Renal cortical epithelial cell (primary cell): ENCODE results near the gene PPID.

GRCh38 chr4:153345793-153346248, 1.3 kb downstream of the MND1 start:
- RRBS = no CpG with 5 or more reads among the region's 7 CpGs

GRCh38 chr4:153364916-153365481, 20.5 kb downstream of the MND1 start:
- RRBS = no CpG with 5 or more reads among the region's 2 CpGs

- RRBS = no CpG with 5 or more reads among the region's 4 CpGs
These were observed 39.8 kb upstream of the TMEM131L start for GRCh38 chr4:153426274-153426883.

DNA sequence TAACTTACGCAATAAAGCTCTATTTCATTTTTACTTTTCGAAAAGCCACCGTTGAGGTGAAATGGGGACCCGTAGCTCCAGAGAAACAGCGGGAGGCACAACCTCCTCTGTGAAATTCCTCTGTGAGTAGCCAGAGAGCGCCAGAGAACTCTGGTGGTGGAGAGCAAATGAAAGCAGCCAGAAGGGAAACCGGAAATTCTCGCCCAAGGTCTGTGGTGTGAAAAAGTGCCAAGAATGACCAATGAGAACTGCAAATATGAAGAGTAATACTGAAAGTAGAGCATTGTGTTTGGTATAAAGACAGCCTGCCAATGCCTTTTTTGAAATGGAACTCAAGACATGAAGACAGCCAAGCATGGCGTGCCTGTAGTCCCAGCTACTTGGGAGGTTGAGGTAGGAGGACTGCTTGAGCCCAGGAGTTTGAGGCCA, 33.0 kb upstream of the TMEM131L start:
- RRBS = no CpG with 5 or more reads among the region's 9 CpGs

- RRBS = 56% methylated on average over 9 of the region's 29 CpGs
These were observed 22.2 kb downstream of the TMEM131L start for GRCh38 chr4:153488063-153489065.

DNA sequence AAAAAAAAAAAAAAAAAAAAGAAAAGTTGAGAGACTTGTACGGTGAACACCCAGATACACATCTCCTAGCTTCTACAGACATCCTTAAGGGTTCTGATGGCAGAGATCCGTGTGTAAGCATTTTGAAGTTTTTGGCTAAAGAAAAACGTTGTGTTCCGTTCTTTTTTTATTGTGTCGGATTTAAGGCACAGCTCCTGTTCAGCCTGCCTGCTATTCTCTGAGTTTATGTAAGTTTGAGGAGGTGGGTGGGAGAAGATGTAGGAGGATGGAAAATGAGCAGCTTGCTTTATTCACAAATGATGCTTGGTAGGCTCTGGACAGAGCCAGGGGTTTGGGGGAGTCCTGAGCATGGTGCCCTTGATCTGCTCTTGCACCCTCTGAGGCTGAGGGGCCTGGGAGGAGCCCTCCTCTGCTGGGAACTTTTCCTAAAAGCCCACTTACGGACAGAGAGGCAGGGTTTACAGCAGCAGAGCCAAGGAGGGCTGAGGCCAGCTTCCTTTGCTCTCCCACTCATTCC, 31.8 kb downstream of the TMEM131L start:
- RRBS = no CpG with 5 or more reads among the region's 6 CpGs

DNA sequence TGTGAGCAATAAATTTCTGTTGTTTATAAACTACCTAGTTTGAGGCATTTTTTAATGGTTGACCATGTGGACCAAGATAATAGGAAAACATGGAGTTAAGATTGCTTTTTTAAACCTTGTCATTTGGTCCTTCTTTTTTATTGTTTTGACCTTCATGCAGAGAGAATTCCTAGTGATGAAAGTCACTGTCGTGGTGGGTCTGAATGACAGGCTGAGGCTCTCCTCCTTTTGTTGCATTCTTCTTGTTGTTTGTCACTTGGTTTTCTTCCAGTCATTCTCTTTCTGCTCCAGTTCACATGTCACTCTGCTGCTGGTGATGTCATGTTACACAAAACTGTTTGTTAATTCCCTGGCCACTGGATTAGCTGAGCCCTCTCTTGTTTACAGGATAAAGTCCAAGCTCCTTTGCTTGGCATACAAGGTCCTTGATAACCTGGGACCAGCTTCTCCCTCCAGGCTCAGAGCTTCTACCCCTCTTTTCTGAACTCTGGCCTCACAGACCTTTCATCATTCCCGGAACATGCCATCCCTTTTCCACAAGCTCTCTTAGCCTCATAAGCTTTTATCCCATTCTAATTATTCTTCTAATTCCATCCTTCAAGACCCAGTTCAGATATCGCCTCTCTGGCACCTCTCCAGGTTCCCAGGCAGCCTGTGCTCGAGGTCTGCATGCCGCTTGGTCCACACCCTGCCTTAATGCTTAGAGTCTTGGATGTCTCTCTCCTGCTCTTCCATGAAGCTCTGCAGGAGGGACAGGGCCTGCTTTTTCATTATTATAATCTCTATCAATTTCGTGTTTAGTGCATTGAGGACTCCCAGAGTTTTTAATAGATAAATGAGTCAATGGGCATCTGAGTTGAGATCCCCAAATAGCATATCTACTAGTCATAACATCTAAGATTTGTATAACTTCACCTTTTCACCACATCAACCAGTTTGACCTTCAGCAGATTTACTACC, 98.6 kb downstream of the TMEM131L start:
- RRBS = no CpG with 5 or more reads among the region's 6 CpGs

DNA sequence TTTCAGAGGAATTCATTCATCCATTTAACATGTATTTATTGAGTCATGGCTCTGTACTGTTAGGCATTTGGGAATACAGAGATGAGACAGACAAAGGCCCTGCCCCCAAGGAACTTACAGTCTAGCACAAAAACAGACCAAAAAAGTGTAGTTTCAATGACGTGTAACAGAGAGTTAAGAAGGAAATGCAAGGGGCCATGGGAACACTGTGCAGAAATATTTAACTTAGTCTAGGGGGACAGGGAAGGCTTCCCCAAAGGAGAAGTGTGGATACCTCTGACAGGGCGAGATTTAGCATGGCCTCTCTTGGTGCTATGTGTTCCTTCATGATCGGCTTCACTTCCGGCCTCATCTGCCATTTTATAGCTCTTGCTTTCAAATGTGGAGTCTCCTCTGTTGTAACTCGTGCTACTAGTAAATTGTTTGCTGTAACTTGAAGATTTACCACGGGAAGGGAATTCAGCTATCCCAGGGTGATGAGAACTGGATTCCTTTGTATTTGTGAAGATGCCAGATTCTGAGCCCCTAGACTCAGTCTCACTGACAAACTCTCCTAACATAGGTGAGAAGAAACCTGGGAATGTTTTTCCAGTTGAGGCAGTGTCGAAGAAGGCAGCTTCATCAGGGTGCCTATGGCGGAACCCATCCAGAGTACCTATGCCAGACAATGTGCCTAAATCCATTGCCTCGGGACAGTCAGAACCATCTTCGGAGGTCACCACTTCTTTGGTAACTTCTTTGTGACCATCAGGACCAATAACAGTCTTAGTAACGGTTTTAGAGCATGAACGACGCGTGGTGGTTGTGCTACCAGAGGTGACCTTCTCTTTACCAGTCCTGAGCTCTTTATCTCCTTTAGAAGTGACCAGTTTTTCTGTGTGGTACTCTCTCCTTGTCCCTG, 5.0 kb downstream of the FGA start:
- RRBS = no CpG with 5 or more reads among the region's 14 CpGs

DNA sequence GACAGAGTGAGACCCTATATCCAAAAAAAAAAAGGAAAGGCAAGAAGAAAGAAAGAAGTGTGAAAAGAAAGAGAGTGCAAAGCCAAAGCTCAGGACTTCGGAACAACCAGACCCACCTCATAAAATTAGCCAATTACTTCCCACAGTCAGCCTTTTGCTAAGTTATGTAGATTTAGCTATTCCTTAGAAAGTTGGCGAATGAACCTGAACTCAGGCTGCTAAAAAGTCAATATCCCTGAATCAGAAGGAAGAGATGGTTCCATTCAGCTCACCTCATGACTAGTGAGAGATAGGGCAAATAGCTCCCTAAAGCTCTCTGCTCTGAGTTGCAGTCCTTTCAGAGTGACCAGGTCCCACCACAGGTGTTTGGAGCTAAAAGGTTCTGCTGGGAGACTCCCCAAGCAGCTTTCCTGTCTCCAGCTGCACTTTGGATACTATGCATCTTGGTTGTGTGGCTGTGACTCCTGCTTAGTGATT, 9.0 kb downstream of the FGG start:
- RRBS = no CpG with 5 or more reads among the region's 2 CpGs

GRCh38 chr4:154604639-154605485, 7.6 kb downstream of the FGG start:
- RRBS = no CpG with 5 or more reads among the region's 5 CpGs

DNA sequence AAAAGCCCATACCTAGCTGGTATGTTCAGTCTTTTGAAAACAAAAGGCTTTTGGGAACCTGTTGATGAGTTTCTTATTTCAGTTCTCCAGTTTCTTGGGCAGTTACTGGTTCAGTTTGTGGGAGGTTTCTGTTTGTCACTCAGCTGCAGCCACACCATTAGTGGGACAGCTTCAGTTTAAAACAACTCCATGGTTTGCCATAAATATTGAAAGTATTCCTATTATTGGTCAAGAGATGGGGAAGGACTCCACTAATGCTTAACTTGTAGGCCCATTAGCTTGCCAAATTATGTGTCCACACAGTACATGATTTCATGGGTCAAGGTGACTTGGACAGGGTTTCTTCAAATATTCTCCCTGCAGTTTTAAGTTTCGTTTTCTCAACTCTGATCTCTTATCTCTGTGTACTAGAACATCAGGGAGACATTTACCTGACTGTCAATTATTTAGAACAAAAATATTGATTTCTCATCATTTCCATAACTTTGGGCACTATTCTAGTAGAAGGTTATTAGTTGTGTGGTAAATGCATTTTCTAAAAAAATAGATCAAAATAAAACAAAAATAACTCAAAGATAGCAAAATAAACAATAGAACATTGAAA, 15.6 kb upstream of the ASIC5 start:
- RRBS = no CpG with 5 or more reads among the region's 1 CpG

- RRBS = no CpG with 5 or more reads among the region's 3 CpGs
These were observed 21.2 kb downstream of the TDO2 start for GRCh38 chr4:155924692-155925138.

- RRBS = no CpG with 5 or more reads among the region's 5 CpGs
These were observed 81.5 kb downstream of the PDGFC start for GRCh38 chr4:156890083-156890598.

DNA sequence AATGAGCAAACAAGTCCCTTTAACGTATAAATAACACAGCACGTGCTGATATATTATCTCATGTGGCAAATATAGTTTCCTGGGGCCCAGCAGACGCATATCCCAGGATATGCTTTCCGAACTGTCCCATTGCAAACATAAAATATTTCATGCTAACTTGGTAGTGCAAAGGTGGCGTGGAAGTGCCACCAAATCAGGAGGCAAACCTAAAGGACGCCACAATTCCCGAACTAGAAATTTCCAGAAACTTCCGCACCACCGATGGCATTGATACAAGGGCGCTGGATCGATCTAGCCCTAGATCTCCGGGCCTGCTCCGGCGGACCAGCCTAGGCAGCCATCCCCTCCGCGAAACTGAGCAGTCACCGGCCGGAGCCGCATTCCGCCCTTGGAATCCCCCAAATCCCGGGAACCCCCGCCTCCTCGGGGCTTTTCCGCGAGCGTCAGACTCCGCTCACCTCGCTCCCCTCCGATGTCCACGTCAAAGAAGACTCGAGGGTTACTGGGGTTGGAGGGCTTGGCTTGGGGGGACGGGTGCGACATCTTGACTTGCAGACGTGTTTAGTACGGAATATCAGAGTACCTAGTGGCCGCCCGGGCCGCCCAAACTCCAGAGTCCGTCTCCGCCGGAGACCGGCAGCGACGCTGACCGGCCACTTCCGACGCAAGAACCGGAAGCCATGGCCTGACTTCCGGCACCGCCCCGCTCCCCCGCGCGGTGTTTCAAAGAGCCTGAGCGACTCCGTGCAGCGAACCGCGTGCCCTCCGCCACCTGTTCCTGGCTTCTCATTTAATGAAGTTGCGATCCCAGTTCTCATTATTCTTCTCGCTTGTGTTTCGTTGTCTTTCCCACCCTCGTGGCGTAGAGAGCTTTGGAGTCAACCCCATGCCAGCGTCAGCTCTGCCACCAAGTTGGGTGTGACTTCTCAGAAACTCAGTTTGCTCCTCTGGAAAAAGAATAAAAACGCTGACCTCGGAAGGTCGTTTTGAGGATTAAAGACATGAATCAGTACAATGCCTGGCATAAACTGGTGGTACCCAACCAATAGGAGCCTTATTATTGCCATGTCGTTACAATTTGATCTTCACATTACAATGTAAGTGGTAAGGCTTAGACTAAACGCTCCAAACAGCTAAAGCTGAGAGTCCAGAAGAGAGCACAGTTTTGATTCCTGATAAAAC, at the start of gene PPID:
PPID (minus strand) TSS at position 651 of the 1,182 bp plus-strand sequence.
- RRBS = 1% methylated on average over 9 of the region's 71 CpGs

DNA sequence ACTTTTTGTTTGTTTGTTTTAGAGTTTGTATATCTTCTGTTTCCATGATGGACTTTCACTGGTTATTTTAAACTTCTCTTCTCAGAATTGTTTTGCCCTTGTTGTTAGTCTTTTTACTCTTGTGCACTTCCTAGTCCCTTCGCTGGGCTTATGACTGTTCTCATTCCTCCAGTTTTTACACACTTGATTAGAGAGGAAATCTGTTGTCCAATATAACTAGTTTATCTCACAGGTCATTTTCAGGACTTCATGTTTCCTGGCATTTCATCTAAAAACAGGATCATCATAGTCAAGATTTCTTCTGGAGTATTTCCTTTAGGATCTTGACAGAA, 2.9 kb downstream of the FNIP2 start:
- RRBS = no CpG with 5 or more reads among the region's 1 CpG

- RRBS = no CpG with 5 or more reads among the region's 1 CpG
These were observed 58.0 kb downstream of the FNIP2 start for GRCh38 chr4:158826818-158827308.

- RRBS = no CpG with 5 or more reads among the region's 6 CpGs
These were observed 72.5 kb downstream of the FNIP2 start for GRCh38 chr4:158841243-158841868.

DNA sequence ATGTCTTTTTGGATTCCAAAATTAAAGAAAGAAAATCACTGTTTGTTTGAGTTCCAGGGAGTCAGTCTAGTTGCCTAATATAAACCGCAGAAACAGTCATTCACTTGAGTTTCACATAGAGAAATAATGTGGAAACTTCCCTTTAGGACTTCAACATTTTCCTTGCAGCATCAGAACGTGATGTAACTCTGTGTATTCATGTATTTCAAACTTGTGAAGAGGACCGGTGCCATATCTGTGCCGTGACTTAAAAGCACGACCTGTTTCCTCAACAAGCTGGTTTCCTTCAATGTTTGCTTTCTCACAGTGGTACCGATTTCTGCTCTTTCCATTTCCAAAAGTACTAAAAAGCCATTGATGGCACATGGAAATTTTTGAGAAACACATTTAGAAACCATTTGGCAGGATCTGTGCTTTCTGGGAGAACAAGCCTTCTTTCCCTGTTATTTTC, 98.8 kb downstream of the C4orf45 start:
- RRBS = no CpG with 5 or more reads among the region's 6 CpGs

- RRBS = no CpG with 5 or more reads among the region's 7 CpGs
These were observed 18.3 kb downstream of the C4orf45 start for GRCh38 chr4:159016707-159017098.

DNA sequence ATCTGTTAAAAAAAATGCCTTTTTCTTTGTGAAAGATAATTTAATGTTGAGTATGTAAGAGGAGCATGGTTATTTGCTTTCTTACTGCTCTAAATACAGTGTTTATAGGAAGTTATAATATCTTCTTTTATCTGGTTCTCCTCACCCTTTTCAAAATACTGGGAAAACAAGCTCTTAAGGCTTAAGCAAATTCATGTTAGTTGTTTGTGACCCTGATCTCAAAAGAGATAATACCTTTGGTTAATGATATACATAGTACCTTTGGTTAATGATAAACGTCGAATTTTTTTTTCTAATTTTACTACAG, 180.0 kb downstream of the RAPGEF2 start:
- RRBS = no CpG with 5 or more reads among the region's 2 CpGs